Skin of body (tissue), 2 donors: ENCODE measurements around the genes BDP1 and FCHO2.

DNA sequence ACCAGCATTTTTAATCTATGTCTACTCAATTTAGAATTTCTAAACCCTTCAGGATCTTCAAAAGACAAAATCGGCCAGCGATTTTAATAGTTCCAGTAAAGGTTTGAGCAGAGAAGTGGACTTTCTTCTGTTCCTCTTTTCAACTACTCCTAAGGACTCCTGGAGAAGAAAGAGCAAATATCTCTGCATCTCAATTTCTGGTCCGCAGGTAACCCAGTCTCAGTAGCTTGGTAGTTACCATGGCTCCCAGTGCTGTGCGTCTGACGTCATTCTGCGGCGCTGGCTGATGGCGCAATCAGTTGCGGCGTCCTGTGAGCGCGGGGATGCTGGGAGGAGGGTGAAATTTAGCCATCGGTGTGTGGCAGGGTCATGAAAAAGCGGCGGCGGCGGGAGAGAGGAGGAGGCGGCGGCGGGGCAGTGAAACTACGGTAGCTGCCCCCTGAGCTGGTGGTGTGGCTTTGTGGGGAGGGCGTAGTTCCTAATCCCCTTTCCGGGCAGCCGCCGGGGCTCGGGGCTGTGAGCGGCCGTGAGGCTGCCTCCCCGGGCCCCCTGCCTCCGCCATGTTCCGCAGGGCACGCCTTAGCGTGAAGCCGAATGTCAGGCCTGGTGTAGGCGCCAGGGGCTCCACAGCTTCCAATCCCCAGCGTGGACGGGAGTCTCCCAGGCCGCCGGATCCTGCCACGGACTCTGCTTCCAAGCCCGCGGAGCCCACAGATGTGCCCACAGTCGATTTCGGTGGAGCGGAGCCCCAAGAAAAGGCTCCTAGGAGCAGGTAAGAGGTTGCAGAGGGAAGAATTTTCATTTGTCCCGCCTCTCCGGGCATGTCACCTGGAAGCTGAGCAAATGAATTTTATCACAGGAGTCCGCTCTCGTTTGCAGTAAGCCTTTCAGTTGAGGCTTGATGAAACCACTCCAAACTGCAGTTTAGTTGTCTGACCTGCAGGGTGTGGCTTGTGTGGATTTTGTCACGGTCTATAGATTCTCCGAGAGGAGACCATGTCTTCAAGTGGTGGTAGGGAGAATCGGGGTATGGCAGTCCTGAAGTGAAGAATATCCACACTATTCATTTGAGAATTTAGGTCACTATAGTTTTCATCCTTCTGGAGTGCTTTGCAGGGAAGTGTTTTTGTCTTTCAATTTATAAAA, at the start of gene BDP1:
BDP1 (plus strand) TSS at position 334 of the 1,146 bp plus-strand sequence.
- RAMPAGE, long total RNA, result no peak

DNA sequence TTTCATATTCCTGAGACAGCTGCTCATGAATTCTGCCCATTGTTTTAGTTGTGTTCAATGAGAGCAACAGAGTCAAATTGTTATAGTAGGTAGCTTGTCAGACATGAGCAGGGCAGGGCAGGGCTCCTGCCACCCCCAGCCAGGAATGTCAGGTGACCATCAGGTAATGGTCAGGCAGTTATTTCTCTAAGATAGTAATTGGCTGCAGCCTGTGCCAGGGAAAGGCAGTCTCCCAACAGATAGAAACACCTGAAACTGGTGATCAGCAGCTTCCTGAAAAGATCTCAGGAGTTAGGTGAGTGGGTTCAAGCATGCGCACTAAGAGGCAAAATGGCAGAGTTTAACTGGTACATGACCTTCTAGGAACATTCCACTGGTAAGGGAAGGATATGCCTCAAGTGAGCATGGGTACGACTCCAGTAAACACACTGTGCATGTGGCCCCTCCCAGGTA, 25.0 kb downstream of the CARTPT start:
- RAMPAGE, long total RNA, result no peak

DNA sequence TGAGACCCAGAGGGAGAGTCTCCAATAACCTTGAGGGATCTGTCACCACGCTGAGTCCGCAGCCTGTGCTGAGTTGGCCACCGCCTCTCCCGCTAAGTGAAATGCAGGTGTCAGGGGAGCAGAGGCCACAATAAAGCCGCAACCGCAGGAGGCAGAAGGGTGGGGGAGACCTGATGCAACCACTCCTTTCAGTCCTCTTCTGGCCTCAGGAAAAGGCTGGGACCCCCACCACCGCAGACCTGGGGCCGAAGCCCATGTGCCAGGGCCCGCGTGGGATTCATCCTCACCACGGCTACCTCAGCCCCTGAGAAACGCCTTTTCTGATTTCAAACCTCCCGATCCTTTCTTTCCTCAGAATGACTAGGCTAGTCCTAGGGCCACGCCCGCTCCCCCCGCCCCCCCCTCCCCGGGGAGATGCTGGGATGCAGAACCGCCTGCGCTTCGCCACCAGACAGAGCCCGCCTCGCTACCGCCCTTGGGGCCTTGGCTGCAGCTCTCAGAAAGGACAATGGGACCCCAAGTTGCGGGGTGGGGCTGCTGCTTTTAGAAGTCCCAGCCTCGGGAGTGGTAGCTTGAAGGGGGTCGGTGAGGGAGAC, 719 bp downstream of the MAP1B start:
- RAMPAGE, long total RNA, result no peak

DNA sequence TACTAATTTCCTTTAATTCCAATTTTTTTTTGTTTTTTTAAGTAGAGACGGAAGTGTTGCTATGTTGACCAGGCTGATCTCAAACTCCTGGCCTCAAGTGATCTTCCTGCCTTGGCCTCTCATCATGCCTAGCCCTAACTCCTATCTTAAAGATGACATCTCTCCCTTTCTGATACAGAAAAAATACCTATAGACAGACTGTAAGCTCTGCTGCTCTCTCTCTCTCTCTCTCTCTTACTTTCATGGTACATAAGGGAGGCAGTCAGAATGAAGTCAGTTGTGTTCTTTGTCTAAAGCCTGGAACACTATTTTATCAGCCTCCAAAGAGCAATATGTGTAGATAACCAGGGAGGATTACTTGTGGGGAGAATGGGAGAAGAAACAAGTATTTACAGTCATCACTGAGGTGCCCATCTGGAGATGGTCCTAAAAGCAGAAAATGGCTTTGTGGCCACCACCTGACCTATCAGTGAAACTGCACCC, 75.3 kb downstream of the MRPS27 start:
- RAMPAGE, long total RNA, result no peak

DNA sequence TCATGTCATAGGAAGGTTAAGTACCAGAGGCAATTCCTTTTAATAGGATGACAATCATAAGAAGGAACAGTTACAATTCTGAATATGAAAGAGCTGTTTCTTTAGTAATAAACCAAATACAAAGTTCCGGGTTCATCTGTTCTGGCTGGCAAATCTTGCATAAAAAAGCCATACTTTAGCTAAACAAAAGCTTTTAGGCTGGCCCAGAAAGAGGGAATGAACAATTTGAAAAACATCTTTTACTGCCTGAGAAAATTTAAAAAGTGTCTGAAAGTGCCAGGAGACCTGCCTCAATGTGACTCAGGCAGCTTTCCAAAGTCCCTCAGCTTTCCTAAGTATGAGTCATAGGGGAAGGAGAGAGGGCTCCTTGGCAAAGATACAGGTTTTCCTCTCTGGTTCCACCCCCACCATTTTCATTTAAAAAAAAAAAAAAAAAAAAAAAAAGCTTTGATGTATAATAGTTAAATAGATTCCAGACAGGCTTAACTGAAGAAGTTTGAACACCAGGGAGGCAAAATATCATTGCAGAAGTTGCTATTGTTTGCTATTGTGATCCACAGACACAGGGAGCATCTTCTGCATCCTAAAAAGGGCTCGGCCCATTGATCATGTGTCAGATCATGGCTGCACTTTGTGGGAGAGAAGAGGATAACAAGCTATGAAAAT, 71.7 kb downstream of the MRPS27 start:
- RAMPAGE, long total RNA, result no peak

DNA sequence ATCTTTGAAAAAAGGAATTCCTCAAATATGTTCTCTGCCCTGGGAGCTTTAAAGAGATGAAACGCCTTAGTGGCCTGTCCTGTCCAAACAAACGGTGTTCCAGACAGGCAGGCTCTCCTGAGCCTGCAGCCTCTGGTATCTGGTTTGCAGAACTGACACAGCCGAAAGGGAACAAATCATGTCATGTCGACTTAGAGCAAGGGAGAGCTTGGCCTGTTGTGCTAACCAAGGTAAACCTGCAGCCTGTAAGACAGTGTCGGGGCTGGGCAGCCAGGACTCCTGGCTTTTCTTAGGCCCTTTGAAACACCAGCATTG, 336 bp upstream of the ZNF366 start:
- RAMPAGE, long total RNA, result no peak

DNA sequence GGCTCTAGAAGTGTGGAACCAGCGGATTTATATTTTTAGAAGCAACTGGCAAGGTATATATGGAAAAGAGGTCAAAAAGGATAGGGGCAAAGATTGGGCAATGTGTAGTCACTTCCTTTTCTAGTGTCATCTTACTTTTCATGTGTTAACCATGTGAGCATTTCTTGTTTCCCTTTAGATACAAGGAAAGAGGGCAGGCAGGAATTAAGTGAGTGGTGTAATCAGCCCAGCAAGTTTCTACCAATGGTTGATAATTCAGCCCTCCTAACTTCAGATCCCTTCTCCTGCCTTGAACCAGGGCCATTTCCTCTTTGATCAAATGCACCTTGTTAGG, 111.6 kb upstream of the ZNF366 start:
- RAMPAGE, long total RNA, result no peak

GRCh38 chr5:72815859-72816064, 699 bp upstream of the TNPO1 start:
- RAMPAGE, long total RNA, result no peak

GRCh38 chr5:72866595-72867322, 50.3 kb downstream of the TNPO1 start:
- RAMPAGE, long total RNA, result no peak

GRCh38 chr5:72955087-72956156, at the start of gene FCHO2:
Gene FCHO2, plus strand, starts transcription at chr5:72956041.
- RAMPAGE, long total RNA, result no peak

DNA sequence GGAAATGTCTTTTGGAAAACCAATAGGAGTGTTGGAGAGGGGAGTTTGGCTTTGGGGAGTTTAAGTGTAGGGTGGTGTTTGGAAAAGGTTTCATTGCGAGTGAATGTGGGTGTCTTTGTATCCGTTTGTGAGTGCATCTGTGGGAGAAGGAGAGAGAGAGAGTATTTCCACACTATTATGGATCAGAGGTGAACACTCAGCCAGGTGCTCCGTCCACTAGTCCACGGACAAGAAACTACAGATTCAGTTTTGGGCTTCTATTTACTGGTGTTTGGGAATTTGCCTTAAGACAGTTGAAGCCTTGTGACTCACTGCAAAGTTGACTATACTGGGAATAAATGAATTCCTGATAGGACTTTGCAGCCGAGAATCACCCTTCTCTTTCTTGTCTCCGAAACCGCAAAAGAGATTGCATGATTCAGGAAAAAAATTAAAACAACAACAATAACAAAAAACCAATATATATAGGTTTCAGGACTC, 626 bp downstream of the TMEM171 start:
- RAMPAGE, long total RNA, result no peak

DNA sequence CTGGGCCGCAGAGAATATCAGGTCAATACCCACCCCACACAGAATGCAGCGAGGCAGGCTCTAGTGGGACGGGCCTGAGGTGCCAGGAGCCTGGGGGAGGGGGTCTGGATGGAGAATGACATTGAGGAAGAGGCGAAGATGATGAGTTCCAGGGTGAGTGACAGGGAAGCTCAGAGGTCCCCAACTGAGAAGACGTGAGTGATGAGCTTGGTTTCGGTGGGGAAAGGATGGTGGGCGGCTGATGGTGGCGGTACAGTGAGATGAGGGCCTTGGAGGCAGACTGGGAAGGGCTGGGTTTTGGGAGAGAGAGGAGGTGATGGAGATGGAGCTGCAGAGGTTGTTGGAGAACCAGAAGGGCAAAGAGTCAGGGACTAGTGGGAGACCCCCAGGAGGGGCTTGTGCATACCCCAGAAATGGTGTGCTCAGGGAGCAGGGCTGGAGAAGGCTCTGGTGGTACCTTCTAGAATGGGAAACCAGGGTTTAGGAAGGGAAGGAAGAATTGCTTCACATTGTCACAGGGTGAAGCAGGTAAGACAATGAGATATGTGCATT, 9.6 kb downstream of the TMEM171 start:
- RAMPAGE, long total RNA, result no peak

DNA sequence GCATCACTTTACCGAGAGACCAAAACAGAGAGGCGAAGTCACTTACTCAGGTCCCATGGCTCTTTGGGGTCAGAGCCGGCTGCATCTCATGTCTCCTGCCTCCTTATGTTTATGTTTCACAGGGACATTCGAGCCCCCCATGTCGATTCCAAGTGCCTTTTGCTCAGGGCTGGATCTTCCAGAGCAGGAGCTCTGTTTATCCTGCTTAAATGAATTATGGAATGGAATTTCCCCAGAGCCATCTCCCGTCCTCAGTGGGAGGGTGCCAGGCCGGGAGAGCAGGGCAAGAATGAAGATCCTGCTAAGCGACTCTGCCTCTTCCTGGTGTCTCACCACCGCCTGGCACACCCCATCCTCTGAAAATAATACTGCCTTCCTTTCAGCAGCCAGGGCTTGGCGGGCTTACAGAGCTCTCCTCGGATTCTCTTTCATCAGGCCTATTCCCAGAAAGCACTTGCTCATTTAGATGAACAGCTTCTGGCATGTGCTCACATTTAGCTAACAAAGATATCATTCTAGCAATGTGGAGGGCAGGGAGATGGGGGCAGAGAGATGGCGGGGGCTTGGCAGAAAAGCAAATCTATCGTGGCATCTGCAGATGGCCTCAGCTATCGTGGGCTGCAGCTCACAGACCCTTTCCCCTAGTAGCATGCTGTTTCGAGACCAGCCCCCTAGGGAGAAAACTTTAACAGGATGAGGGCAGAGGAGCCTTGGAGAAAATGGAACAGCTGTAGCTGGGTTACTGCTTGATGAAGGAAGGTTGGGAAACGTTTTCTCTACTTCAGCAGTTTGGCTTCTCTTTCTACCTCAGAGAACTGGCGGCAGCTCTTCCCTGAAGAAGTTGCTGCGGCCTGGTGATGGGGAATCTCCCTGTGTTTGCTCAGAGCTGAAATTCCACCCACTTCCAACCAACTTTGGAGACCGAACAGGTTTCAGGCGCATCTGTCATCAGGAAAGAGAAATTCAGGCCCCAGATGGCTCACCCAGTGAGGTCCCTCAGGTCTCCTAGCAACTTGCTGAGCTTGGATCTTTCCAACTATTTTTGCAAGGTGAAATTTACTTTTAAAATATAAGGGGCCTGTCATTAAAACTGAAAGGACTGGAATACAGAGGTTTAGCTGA, 102.0 kb downstream of the TMEM174 start:
- RAMPAGE, long total RNA, result no peak

GRCh38 chr5:73370391-73371218, 78.0 kb downstream of the FOXD1 start:
- RAMPAGE, long total RNA, result no peak

DNA sequence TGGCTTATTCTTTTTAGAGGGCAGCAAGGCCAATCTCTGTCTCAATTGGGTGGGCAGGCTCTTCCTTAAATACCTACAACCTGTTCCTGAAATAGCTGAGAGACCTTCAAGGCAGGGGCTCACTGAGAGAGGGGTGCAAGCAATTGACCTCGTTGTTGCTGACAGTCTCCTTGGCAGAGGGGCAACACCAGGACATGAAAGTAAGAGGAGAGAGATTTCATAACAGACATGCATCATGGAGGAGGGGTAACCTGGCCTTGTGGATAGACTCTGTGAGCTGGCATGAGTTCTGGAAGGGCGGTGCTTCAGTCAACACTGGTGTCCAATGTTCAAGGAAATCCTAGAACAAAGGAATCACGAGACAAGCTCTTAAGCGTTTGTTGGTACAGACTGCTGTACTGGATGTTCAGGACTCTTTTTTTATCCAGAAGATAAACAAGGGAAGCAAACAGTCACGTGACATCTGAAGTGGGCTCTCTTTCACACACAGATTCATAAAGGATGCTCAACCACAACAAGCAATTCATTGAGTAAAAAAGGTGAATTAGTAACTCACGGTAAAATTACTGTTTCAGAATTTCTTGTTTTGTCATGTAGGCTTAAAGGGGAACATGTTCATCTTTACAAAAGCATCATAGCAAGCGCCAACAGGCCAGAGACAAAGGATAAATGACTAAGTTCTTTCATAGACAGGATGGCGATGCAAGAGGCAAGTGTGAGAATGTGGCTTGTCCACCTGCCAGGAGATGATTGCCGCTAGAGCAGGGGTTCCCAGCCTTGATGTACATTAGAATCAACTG, 20.8 kb downstream of the ANKRA2 start:
- RAMPAGE, long total RNA, result no peak

GRCh38 chr5:73565898-73566264, 338 bp downstream of the UTP15 start:
- RAMPAGE, long total RNA, result no peak

DNA sequence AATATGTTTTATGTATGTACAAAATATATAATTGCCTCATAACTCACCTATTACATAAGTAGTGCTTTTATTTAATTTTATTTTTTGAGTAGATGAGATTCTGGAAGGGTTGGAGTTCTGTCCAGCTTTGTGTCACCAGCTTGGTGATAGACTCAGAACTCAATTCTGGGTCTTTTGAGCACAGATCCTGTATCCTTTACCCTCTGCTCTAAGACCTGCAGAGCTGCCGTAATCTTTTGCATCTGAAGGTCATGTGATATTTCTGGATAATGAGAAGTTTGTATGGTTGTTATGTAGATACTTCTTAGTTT, 221.2 kb downstream of the ARHGEF28 start:
- RAMPAGE, long total RNA, result no peak

- RAMPAGE, long total RNA, result no peak
Observed at GRCh38 chr5:74149510-74149817, 491.1 kb downstream of the ENC1 start.

DNA sequence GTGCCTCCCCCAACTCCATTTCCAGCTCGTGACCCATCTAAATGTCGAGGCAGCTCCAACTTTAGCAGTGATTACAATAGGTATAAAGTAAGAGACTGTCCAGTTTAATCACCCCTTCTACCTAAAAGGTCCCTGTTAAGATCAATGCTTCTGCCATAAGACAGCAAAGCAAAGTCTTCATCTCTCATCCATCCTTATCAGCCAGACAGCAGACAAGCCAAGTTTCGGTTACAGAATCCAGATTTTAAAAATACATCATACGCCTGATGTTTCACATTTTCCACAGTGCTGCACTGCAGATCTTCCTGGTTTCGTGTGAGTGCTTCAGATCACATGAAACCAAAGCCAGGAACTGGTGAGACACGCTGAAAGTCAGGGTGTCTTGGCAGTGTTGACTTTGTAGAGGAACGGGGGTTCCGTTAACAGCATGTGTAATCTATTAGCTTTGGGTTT, 447.7 kb downstream of the ENC1 start:
- RAMPAGE, long total RNA, result no peak

DNA sequence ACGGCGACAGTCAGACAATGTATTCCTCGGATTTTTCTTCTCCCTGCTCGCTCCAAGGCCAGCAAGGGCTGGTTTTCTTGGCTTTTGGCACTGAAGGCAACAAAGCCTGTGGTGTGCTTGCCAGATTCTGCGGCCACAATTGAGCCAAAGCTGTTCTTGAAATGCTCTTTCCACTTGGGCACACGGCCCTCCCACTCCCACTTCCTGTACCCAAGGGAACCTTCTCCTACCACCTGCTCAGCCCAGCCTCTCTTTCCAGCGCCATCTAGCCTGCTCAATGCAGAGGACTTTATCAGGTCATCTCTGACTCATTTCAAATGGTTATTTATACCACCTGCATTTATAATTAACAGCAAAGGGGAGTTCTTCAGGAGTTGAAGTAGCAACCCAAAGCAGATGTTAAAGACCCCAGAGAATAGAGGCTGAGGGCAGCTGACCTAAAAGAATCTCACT, 439.2 kb downstream of the ENC1 start:
- RAMPAGE, long total RNA, result no peak